ENCODE data around the gene MRPL36.

DNA sequence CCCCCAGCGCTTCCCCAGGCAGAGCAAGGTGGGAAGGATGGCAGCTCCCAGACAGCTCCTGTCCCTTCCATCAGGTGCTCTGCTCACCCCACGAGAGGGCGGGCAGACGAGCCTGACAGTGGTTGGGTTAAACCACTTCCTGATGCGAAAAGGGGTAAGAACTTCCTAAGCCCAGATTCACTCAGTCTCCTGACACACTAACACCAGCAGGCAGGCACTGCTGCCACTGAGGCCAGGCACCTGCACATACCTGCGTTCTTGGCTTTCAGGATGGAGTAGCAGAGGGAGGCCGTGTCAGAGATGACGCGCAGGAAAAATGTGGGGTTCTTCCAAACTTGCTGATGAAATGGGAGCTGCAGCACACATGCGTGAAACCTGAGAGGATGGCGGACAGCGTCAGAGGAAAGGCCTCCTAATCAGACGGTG is 29.9 kb downstream of the SLC6A18 start:
- PRO-cap, result no peak

DNA sequence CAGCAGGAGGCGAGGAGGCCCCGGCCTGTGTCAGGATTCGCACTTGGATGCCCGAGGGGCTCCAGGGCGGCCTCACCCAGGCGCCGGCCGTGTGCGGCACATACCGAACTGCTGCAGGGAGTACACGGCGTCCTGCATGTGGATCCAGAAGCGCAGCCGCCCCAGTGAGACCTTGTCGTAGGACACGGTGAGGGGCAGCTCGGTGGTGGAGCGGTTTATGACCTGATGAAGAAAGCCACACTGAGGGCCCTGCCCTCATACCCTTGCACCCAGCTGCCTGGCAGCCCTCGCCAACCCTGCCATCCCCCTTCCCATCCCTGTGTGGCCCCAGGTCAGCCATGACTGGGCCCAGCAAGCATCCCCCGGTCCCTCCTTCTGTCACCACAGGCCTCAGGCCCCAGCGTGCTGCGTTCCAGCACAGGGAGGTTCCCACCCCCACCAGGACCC is 9.9 kb downstream of the CLPTM1L start:
- PRO-cap, result no peak

DNA sequence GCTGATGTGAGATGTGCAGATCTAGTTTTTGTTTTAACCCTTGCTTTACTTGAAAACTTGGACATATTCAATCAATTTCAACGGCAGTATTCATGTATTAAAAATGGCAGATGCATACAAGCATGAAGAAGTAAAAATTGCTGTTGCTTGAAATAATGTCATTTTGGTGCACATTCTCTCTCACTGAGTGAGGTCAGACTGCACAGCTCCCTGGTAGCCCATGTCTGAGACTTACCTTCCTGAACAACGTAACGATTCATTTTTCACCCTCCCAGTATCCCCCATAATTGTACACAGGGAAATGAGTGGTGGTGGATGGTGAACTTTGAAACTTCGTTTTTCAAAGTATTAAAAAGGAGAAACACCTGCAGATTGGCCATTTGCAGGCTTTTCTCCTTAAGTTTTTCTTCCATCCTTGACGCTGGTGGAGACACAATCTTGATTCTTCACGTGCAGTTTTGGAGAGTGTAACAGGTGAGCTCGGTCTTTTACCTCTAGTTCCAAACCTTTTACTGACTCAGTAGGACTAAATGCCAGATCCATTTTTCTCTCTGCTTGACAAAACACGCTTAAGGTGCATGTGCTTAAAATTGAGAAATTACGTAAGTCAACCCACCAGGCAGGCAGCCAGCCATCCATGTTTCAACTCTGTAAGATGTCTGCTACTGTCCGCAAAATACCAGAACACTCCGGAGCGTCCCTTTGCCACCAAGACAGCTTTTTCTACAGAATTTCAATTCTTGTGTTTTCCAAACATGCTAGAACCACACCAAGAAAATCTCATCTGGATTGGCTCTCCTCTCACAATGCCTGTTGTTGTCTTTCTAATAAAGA is 15.6 kb upstream of the SLC6A3 start:
- PRO-cap, result unidirectional peak, minus-strand start at position 647 of the sequence

DNA sequence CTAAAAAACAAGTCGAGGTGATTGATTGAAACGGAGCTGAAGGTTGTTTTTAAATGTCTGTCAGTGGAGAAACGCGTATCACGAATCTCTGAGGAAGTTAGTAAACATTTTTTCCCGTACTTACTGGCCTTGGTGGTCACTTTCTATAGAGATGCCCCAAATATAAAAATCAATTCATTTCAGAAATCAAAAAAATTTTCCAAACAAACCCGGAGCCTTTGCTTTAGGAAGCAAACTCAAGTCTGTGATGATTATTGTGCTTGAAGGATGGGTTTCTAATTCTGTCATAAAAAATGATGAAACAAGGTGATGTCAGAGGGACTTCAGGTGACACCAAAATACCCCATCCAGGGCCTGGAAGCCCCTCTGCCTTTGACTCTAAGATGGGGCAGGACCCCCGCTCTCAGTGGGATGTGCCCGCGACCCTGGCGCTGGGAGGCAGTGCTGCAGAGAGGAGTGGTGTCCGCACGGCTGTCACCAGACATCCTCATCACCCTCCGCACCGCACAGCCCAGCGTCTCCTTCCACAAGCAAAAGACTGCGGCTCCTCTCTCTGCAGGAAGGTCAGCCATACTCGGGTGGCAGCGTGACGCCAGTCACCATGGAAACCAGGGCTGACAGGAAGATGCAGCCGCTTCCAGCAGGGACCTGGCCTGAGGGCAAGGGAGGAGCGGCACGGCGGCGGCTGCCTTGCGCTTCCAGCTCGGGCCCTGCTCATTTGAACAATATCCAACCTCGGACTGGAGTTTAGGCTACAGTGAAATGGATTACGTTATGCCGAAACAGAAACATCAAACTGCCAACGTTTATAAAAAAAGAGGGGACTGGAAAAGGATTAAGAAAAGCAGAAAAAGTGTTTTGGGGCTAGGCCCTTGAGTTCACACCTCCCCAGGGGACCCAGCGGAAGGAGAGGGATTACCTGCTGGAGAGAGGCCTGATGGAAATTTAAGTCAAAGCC is 17.1 kb upstream of the SLC6A3 start:
- PRO-cap, result no peak

DNA sequence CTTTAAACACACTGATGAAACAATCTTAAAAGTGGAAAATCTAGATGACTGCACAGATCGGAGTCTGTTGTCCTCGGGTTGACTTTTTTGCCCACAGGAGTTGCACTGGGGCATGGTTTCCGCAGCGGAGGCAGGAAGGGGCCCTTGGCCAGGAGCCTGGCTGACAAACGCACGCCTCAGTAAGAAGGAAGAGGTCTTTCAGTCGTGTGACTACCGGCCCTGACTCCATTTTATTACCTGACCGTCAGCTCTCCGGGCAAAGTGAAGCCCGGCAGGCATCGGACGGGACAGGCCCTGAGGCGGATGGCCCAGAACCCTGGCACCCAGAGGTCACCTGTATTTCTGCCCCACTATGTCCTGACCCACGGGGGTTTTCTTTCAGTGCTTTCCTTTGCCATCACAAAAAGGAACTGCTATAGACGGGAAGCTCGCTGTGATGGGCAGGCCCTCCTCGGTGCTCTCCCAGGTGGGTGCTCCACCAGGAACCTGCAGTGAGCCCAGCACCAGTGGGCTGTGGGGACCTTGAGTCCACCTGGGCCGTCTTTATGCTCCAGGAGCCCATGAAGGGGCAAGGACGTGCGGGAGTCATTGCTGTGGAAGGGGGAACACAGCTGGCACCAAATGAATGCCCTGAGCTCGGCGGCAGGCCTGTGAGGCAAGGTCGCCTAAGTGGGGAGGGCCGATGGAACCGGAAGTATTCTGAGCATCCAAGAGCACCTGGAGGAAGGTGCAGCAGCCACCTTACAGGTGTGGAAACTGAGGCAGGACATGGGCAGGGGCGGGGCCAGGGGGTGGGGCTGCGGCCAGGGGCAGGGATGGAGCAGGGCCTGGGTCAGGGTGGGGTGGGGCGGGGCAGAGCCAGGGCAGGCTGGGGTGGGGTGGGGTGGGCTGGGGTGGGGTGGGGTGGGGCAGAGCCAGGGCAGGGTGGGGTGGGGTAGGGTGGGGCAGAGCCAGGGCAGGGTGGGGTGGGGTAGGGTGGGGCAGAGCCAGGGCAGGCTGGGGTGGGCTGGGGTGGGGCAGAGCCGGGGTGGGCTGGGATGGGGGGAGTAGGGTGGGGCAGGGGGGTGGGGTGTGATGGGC is 36.7 kb upstream of the SLC6A3 start:
- PRO-cap, result unidirectional peak, minus-strand start at position 542 of the sequence

DNA sequence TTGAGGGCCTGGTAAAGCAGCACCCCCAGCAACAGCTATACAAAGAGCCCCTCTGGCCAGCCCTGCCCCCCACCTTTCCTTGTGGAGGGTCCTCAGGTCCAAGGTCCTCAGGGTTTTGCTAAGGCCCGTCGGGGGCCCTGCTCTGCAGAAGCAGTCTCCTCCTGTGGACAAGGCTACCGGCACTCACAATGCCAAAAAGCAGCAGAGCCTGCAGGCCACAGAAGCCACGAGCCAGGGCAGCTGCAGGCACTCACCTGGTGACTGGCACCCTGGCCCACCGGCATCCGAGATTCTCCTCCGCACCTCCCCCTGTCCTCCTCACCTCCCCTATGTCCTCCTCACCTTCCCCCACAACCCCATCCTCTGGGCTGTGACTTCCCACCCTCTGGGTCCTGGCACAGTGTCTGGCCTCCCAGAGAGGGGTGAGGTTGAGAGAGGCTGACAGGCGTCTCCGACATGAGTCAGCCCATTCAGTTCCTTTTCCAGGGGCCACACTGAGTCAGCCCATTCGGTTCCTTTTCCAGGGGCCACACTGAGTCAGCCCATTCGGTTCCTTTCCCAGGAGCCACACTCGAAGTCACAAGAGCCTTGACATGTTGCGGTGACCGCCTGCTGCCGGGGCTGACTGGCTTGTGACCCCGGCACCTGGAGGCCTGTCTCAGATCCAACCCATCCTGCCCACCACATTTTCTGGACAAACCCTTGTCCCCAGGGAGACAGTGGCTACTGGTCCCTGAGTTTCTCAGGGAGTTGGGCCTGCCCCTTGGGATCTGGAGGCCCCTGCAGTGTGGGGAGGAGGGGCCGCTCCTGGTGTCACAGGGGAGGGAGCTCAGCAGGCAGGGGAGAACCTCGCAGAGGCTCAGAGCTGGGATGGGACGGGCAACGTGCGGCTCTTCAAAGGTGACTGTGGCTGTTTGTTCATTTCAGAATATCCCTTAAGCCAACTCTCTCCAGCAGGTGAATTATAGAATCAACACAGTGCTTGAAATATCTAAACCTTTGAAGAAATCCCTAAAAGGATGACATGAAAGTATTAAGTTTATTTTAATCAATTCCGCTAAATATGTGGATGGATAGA is 40.3 kb upstream of the LPCAT1 start:
- PRO-cap, result bidirectional peak, plus-strand start at position 582 of the sequence, minus-strand start at position 365 of the sequence; bidirectional peak, plus-strand start at position 862 of the sequence, minus-strand start at position 840 of the sequence

DNA sequence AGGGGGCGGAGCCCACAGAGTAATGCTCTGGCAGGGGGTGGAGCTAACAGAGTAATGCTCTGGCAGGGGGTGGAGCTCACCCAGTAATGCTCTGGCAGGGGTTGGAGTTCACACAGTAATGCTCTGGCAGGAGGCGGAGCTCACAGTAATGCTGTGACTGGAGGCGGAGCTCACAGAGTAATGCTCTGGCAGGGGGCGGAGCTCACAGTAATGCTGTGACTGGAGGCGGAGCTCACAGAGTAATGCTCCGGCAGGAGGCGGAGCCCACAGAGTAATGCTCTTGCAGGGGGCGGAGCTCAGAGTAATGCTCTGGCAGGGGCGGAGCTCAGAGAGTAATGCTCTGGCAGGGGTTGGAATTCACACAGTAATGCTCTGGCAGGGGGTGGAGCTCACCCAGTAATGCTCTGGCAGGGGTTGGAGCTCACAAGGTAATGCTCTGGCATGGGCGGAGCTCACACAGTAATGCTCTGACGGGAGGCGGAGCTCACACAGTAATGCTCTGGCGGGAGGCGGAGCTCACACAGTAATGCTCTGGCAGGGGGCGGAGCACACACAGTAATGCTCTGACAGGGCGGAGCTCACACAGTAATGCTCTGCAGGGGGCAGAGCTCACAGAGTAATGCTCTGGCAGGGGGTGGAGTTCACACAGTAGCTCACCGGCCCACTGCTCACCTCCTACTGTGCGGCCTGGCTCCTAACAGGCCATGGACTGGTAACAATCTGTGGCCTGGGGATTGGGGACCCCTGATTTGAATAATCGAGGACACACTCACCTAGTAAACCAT is 47.1 kb upstream of the LPCAT1 start:
- PRO-cap, result no peak

DNA sequence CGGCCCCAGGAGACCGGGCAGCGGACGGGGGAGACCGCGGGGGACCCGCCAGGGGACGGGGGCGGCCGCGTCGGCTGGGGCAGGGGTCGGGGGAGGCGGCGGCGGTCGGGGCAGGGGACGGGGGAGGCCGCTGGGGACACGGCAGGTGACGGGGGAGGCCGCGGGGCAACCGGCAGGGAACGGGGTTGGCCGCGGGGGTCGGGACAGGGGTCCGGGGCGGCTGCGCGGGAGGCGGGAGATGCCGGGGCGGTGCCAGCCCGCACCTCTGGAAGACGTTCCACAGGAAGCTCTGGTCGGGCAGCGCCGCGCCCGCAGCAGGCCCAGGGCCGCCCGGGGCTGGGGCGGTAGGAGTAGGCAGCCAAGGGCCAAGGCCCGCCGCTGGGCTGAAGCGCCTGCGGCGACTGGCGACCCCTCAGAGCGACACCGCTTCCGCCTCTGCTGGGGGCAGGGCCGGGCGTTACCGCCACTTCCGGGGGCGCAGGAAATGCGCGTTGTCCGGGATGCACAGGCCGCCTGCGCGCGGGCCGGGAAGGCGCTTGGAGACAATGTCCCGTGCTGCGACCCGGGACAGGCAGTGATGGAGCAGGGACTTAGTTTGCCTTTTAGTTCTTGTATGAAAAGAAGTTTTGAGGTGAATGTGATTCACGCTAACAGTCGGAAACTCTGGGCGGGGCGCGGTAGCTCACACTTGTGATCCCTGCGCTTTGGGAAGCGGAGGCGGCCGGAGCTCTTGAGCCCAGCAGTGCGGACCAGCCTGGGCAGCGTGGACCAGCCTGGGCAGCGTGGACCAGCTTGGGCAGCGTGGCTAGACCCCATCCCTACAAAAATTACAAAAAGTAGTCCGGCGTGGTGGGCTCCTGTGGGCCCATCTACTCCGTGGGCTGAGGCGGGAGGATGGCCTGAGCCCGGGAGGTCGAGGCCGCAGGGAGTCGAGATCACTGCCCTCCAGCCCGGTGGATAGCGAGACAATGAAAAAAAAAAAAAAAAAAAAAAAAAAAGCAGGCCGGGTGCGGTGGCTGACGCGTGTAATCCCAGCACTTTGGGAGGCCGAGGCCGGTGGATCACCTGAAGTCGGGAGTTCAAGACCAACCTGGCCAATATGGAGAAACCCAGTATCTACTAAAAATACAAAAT is 110.2 kb upstream of the LPCAT1 start:
- PRO-cap, result bidirectional peak, plus-strand start at position 512 of the sequence, minus-strand start at position 437 of the sequence

DNA sequence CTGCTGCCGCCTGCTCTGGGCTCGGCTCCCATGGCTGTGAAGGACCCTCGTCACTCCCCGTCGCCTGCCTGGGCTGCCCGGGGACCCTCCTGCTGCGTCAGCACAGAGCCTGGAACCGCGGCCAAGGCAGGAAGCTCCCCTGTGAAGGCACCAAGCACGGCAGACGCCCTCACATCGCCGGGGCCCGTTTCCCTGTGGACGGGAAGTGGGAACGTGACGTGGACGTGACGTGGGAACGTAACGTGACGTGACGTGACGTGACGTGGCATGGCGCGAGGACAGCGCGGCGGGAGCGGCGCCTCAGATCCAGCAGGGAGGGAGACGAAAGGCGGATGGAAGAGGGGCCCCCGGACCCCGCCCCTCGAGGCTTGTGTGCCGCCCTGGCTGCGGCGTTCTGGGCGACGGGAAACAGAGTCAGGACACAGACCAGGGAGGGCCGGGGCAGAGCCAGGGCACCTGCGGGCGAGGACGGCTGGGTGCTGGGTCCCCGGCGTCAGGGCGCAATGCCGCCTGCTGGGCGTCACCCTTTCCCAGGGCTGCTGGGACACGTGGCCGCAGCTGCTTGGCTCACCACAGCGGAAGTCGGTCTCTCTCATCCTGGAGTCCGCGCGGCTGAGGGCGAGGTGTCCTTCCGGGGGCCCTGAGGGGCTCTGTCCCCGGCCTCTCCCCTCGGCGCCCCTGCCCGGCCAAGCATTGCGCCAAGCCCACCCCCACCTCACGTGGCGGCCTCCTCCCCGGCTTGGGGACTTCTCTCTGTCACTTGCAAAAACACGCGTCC is 53.0 kb downstream of the MRPL36 start:
- PRO-cap, result no peak

GRCh38 chr5:1799725-1800126 is at the start of gene MRPL36:
TSS of gene MRPL36 (minus strand) at chr5:1799837.
- PRO-cap, result bidirectional peak, plus-strand start at chr5:1799986, minus-strand start at chr5:1799797

- PRO-cap, result no peak
Observed at GRCh38 chr5:2093948-2094446, 211.3 kb upstream of the IRX4 start.

DNA sequence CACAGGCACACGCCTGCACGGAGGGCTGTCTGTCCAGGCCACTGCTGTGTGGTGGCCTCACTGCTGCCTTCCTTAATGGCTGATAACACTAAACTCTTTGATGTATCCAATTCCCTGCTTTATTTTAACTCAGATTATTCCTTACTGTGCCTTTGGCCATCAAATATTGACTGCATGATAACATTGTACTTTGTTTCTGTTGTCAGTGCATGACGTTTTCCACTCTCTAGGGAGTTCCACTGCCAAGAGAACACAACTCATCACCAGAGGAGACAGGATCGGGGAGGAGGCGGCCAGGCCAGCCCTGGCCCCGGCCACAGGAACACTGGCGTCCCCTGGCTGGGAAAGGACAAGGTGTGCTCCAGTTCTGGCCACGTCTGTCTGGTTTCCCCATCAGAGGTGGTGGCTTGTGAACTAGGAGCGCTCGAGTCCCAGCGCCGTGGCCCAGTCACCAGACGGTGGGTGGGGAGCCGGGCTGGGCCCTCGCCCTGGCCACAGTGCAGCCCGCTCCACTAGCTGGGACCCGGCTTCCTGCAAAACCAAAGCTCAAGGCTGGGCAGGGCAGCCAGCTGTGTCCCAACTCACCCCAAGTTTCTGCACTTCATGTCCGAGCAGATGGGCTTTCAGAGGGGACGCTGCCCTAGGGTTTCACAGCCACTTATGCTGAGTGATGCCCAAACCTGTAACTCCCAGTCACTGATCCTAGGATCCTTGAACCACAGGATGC is 211.9 kb upstream of the IRX4 start:
- PRO-cap, result no peak

- PRO-cap, result unidirectional peak, plus-strand start at chr5:2278947
Observed at GRCh38 chr5:2278792-2279053, 396.0 kb upstream of the IRX4 start.

DNA sequence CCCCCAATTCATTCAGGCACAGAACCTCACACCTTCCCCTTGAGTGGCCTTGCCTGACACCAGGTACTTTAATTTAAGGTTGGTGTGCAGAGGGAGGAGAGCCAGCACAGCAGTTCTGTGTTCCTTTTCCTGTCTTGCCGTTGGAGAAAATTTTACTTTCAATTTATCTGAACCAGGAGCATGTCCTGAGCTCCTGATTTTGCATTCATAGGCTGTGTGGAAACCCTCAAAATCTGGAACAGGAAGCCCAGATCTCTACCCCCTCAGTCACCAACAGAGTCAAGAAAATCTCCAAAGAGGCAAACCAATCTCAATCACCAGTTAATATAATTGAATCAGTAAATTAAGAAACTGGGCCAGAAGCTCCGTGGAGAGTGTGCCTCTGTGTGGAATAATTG is 363.1 kb downstream of the IRX2 start:
- PRO-cap, result no peak

GRCh38 chr5:2753774-2754366 is 2.4 kb upstream of the IRX2 start:
- PRO-cap, result unidirectional peak, plus-strand start at chr5:2754092

GRCh38 chr5:3103457-3103882 is 352.0 kb upstream of the IRX2 start:
- PRO-cap, result no peak

DNA sequence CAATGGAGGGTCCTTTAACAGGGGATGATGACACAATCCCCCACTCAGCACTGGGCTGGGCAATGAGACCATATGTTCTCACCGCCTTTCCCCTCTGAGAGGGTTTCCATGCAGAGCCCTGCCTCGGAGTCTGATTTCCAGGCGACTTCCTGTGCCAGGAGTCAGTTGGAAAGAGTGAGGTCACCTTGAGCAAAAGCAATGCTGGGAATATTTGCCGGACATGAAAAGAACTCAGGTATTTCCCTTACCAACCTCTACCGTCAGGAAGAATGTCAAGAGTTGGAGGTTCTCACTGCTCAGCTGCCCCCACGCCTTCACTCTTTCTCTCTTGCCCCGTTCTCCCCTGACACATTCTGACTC is 284.2 kb upstream of the IRX1 start:
- PRO-cap, result no peak

- PRO-cap, result no peak
Observed at GRCh38 chr5:4117676-4117974, 522.0 kb downstream of the IRX1 start.

- PRO-cap, result no peak
Observed at GRCh38 chr5:4615346-4615704, 524.8 kb upstream of the ADAMTS16 start.

GRCh38 chr5:5351231-5351900 is 71.1 kb upstream of the ICE1 start:
- PRO-cap, result no peak